ENCODE data around the gene ULK2.

- RRBS, result no CpG with 5 or more reads among the region's 19 CpGs
These were observed 2.1 kb downstream of the MIEF2 start for GRCh38 chr17:18262369-18263255.

DNA sequence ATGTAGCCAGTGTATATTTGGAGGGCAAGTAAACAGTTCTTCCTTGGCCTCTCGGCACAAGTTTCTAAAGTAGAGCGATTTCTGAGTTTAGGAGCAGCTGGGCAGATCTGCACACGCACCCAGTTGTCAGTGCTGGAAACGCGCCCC, 26.6 kb downstream of the EPN2 start:
- RRBS, result no CpG with 5 or more reads among the region's 5 CpGs

GRCh38 chr17:19270756-19271581, 33.8 kb downstream of the EPN2 start:
- RRBS, result no CpG with 5 or more reads among the region's 11 CpGs

DNA sequence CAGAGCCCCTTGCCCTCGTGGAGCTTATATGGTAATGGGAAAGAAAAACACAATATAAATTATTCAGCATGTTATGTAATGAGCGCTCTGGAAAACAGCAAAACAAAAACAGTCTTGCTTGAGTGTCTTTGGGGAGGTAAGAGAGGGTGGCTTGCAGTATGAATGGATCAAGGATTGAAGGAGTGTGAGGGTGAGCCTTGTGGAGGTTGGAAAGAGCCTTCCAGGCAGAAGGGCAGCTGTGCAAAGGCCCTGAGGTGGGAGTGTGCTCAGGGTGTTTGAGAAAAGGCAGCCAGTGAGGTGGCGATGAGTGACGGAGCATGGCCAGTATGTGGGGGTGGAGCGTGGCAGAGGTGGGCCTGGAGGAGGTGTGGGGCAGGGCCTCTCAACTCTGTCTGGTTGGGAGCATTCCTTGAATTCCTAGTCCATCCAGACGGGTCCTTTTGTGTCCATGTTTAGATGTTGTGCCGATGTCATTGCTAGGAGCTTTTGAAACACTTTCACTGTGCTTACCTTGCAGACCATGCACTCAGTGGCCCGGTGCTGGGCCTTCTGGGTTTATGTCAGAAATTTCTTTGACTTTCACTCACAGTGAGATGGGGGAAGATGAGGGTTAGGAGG, 51.3 kb downstream of the EPN2 start:
- RRBS, result no CpG with 5 or more reads among the region's 8 CpGs

DNA sequence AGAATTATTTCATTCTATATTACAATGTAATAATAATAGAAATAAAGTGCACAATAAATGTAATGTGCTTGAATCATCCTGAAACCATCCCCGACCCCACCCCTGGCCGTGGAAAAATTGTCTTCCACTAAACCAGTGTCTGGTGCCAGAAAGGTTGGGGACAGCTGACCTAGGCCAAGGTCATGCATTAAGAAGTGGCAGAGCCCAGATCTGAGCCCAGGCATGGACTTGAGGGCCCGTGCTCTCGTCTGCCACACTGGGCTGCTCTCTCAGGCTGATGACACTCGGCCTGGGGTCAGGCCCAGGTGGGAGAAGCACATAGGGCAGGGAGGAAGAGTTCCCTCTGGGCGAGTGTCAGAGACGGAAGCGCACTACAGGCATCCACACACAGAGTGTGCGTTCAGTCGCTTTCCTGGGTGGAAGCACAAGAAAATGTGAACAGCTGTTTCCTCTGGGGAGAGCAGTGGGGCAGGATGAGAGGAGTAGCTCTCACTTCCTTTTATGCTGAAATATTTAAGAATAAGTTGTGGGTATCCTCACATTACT, 59.8 kb downstream of the B9D1 start:
- RRBS, result no CpG with 5 or more reads among the region's 10 CpGs

GRCh38 chr17:19346599-19347284, 15.8 kb downstream of the B9D1 start:
- RRBS, result 3% methylated on average over 2 of the region's 10 CpGs

DNA sequence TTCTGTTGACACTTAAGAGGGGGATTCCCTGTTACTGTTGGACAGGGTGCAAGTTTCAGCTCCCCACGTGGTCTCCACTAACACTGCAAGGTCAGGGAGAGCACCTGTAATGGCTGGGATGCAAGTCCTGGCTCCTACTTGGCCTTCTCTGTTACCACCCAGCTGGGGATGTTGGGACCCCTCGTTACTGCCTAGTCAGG, 10.6 kb upstream of the MFAP4 start:
- RRBS, result no CpG with 5 or more reads among the region's 2 CpGs

- RRBS, result no CpG with 5 or more reads among the region's 26 CpGs
These were observed 35.5 kb downstream of the RNF112 start for GRCh38 chr17:19446555-19446994.

DNA sequence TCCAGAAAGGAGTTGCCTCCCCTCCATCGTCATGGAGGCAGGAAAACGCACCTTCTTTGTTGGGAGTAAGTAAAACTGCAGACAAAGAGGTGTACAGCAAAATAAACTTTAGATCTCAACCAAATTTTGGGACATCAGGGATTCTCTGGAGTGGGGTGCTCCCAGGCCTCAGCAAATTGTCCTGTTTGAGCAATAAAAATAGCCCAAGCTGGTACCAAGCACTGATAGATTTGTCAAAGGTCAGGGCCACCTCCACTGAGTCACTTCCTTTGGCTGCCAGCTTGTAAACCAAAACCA, 1.6 kb upstream of the ALDH3A2 start:
- RRBS, result no CpG with 5 or more reads among the region's 2 CpGs

- RRBS, result no CpG with 5 or more reads among the region's 5 CpGs
These were observed 7.7 kb downstream of the ALDH3A2 start for GRCh38 chr17:19656277-19656629.

DNA sequence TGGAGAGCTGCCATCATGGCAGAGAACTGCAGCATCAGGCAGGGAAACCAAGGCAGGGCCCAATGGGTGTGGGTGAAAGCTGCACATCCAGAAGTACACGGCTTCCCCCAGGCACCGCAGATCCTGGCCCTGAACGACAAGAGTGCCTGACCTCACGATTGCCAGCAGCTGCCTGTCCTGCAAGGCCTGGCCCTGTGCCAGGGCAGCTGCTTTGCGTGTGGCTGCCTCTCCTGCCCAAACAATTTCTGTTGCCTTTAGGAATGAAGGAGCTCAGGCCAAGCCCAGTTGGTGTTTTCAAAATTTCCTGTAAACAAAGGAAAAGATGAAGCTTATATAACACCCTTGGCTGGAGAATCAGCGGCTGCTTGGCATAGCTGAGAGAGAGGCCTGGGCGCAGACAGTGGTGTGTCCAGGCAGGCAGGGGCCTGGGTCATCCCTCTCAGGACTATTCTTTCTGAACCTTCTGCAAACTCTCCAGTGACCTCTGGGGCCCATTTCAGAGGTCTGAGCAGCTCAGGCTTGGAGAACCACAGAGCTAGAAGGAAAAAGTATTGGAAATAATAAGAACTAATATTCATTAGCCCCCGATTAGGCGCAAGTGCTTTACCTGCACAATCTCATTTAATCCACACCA, 11.8 kb upstream of the SLC47A2 start:
- RRBS, result no CpG with 5 or more reads among the region's 9 CpGs

- RRBS, result no CpG with 5 or more reads among the region's 4 CpGs
These were observed 19.9 kb upstream of the ALDH3A1 start for GRCh38 chr17:19768028-19768358.

DNA sequence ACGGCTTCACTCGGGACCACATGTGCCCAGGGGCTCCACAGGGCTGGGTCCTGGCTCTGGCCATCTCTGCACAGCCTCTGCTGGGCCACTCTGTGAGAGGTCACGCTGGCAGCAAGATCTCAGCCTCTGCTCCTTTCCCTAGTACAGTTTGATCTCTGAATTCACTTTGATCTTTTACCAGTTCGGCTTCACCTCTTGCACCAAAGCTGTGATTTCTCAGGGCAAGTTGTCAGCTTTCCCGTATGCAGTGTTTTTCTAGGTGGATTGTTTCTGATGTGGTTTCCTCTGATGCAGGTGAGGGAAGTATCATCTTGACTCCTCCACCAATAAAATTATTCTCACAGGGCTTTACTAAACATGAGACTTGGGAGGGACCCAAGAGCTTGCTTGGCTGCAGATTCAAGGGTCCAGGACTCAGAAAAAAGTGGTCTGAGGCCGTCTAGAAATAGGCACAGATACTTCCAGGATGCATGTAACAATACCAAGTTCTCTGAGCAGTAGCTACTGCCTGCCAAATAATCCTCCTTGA, 24.0 kb upstream of the ALDH3A1 start:
- RRBS, result no CpG with 5 or more reads among the region's 6 CpGs

GRCh38 chr17:19866907-19867247, 859 bp downstream of the ULK2 start:
- RRBS, result 2% methylated on average over 14 of the region's 27 CpGs

- RRBS, result 1% methylated on average over 55 of the region's 150 CpGs
These were observed at the start of gene ULK2 for GRCh38 chr17:19867248-19868485. TSS of gene ULK2 (minus strand) at chr17:19867936.

GRCh38 chr17:20086357-20087127, 77.4 kb downstream of the SPECC1 start:
- RRBS, result no CpG with 5 or more reads among the region's 8 CpGs

DNA sequence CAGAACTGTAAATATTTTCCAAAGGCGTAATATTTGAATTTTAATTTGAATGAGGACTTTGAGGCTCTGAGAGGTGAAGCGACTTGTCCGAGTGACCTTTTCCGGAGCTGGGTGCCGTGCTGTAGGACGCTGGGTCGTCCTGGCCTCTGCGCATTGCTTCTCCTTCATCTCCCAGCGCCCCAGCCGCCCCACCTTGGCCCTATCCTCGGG, 147.8 kb downstream of the SPECC1 start:
- RRBS, result no CpG with 5 or more reads among the region's 11 CpGs

DNA sequence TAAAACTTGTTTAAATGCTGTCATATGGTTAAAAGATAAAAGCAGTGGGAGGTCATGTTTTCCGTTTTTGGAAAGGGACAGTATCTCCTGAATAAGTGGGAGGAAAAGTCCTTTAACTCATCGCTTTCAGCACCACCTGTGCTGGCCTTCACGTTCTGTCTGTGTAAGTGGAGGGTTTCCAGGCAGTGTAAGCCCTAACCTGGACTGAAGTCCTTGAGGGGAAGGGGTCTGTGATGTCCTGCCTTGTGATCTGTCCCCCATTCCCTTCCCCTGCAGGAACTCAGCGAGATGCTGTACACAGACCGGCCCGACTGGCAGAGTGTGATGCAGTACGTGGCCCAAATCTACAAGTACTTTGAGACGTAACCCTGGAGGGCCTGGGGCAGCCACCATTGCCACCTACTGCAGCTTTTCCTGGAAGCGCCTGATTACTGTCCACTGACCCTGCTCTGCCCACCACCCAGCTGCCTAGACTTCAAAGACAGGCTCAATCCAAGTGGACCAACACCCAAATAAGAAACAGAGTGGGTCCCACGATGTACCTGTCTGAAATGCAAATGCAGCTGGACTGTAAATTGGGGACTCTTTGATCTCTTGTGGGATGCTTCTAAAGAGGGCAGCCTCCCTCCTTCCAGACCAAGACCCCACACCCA, 153.5 kb downstream of the LGALS9B start:
- RRBS, result no CpG with 5 or more reads among the region's 10 CpGs

DNA sequence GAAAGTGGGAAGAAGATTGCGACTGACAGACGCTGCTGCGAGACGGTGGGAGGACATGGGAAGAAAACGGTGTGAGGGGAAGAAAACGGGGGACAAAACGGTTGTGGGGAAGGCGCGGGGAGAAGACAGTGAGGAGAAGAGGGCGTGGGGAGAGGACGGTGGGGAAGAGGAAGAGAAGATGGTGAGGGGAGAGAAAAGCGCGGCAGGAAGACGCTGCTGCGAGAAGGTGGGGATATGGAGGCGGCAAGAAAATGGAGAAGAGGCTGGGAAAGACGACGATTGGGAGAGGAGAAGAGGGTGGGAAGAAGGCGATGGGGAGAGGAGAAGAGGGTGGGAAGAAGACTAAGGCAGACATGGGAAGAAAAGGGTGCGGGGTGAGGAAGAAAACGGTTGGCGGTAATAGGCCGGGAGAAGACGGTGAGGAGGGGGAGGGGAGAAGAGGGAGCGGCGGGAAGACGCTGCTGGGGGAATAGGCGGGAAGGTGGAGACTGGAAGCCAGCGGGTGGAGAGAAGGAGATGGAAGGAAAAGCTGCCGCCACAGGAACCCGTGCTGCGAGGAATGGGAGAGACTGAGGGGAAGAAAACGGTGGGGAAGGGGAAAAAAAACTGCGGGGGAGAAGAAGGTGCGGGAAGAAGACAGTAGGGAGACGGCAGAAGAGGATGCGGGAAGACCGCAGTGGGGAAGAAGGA, 46.9 kb upstream of the CDRT15L2 start:
- RRBS, result no CpG with 5 or more reads among the region's 38 CpGs

DNA sequence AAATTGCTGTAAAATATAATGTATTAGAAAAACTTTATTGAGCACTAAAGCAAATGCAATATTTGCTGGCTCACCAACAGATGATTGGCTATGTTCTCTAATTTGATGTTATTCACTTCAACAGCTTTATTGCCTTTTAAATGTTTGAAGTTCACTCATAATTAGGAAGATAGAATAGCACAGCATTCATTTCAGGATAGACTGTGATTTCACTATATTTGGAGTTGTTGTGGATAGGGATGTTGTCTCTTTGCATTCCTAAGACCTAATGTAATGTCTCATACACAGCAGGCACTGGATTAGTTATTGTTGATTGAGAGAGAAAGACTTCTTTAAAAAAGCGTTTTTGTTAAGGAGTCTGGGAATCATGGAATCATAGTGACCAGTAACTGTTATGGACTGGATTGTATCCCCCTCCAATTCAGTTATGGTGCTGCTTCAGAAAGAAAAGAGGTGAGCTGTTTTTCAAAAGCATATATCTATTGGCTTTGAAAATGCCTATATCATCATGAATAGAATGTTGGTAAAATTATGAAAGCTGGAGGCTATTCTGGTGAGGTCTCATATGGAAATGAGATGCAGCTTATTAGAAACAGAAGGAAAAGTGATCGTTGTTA, 122.0 kb downstream of the USP22 start:
- RRBS, result no CpG with 5 or more reads among the region's 2 CpGs

Data from PFSK-1 (cell line).